MCF 10A (cell line): ENCODE measurements around the genes CSGALNACT2 and ZNF485.

GRCh38 chr10:42989213-42989499, 87.7 kb upstream of the RET start:
- PRO-cap = no peak
- RRBS = no CpG with 5 or more reads among the region's 7 CpGs

GRCh38 chr10:43138021-43138672, at the start of gene CSGALNACT2:
TSS of gene CSGALNACT2 (plus strand) at chr10:43138445.
- PRO-cap = bidirectional peak, plus-strand start at chr10:43138507, minus-strand start at chr10:43138316
- RRBS = under 1% methylated on average over 21 of the region's 84 CpGs

- PRO-cap = no peak
- RRBS = no CpG with 5 or more reads among the region's 5 CpGs
Observed at GRCh38 chr10:43168850-43169470, 30.7 kb downstream of the CSGALNACT2 start.

- PRO-cap = no peak
- RRBS = no CpG with 5 or more reads among the region's 8 CpGs
Observed at GRCh38 chr10:43192921-43193384, 54.7 kb downstream of the CSGALNACT2 start.

- PRO-cap = no peak
- RRBS = 81% methylated on average over 5 of the region's 61 CpGs
Observed at GRCh38 chr10:43202326-43203417, 64.2 kb downstream of the RASGEF1A start.

DNA sequence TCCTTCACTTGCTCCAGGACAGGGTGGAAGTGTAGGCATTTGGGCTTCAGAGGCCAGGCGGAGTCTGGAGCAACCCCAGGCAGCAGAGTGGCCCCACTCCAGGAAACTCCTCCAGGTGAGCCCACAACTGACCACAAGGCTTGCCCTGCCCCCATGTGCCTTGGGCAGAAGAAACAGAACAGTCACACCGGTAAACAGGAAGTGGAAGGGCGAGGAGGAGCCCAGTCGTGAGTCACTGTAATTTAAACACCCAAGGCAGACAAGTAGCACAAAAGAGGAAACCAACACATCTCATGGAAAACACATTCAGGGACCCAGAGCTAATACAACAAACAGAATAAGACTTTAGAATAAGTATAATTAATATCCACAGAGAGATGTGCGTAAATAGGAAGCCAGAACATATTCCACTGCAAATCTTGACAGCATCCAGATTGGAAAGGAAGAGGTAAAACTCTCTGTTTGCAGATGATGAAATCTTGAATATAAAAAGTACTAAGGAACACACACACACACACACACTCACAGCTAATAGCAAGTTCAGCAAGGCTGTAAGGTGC, 20.5 kb upstream of the RASGEF1A start:
- PRO-cap = bidirectional peak, plus-strand start at position 271 of the sequence, minus-strand start at position 66 of the sequence
- RRBS = no CpG with 5 or more reads among the region's 5 CpGs

GRCh38 chr10:43384965-43385694, 13.7 kb downstream of the FXYD4 start:
- PRO-cap = no peak
- RRBS = no CpG with 5 or more reads among the region's 5 CpGs

DNA sequence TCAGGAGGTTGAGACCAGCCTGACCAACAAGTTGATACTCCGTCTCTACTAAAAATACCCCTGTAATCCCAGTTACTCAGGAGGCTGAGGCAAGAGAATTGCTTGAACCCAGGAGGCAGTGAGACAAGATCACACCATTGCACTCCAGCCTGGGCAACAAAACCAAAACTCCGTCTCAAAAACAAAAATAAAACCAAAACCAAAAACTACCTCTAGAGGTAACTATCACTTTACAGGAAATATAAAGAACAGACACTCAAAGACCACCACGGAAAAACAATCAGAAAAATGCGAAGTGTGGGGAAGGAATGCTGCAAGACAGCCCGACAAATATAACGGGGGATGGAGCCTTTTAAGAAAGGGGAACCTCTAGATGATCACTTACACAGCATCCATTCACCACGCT, 4.3 kb downstream of the HNRNPF start:
- PRO-cap = no peak
- RRBS = no CpG with 5 or more reads among the region's 7 CpGs

- PRO-cap = bidirectional peak, plus-strand start at chr10:43420677, minus-strand start at chr10:43420541; bidirectional peak, plus-strand start at chr10:43420818, minus-strand start at chr10:43420912; bidirectional peak, plus-strand start at chr10:43421046, minus-strand start at chr10:43420951
- RRBS = under 1% methylated on average over 11 of the region's 78 CpGs
Observed at GRCh38 chr10:43420130-43421460, 11.6 kb upstream of the HNRNPF start.

DNA sequence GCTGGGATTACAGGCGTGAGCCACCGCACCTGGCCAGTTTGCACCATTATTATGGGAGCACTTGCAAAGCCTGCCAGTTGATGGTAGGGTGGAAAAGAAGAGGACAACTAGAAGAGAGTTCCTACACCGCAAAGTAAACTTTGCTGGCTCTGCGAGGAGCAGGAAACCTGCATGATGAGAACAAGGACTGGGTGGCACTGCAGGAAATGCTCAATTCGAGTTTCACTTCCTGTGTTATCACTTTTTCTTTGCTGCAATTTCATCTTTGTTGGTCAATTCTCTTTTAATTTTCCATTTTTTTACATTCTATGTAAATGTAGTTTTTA, 14.9 kb downstream of the ZNF487 start:
- PRO-cap = no peak
- RRBS = no CpG with 5 or more reads among the region's 5 CpGs

GRCh38 chr10:43605863-43607037, at the start of gene ZNF485:
TSS of gene ZNF485 (plus strand) at chr10:43606438.
- PRO-cap = bidirectional peak, plus-strand start at chr10:43606438, minus-strand start at chr10:43606228; bidirectional peak, plus-strand start at chr10:43606871, minus-strand start at chr10:43606770
- RRBS = 4% methylated on average over 12 of the region's 66 CpGs

DNA sequence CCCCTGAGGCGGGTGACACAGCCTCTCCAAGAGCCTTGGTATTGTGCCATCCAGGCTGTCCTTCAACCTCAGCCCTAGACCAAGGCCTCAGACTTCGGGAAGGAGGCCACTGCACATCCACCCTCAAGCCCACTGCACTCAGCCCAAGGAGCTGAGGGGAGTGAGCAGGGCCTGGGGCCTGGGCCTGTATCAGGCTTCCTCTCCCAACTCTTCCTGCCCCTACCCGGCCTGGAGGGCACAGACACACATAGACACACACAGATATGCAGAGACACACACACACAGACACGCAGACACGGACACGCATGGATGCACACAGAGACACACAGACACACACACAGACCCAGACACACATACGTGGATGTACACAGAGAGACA, 19.7 kb upstream of the ZNF32 start:
- PRO-cap = no peak
- RRBS = no CpG with 5 or more reads among the region's 7 CpGs

- PRO-cap = no peak
- RRBS = no CpG with 5 or more reads among the region's 1 CpG
Observed at GRCh38 chr10:44438113-44438464, 53.2 kb upstream of the CXCL12 start.

- PRO-cap = no peak
- RRBS = no CpG with 5 or more reads among the region's 1 CpG
Observed at GRCh38 chr10:44976299-44976737, 2.3 kb downstream of the DEPP1 start.

DNA sequence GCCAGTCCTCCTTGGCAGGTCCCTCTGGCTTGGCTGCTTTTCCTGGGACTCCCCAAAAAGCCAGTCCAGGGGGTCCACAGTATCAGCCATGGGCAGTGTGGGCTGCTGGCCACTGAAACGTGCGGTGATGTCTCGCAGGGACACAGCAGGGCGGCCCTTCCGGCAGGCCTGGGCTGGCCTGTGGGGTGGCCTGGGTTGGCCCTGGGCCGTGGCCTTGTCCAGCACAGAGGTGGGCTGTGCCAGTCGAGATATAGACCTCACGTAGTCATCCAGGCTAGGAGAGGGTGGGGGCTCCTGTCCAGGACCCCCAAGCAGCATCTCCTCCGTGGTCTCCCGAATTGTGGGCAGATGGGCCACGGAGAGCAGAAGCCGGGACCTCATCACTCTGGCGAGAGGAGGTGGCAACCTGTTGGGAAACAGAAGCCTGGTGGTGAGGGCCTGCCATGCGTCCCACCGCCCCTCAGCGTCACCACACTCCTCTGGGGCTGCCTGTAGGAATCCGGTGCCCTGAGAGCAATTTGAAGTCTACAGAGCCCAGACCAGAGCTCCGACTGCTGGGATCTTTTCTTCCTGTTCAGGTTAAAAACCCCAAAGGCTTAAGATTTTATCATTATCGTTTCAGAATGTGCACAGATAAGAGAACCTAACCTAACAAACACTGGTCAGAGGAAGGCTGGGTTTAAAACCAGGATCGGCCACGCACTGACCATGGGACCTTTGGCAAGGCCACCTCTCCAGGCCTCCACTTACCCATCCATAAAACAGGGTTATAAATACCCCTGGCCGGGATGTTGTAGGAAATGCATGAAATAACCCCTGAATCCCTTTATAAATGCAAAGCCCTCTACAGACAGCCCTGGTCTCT, 727 bp downstream of the DEPP1 start:
- PRO-cap = no peak
- RRBS = no CpG with 5 or more reads among the region's 22 CpGs

GRCh38 chr10:44981219-44982041, 2.8 kb upstream of the DEPP1 start:
- PRO-cap = bidirectional peak, plus-strand start at chr10:44981383, minus-strand start at chr10:44981331; bidirectional peak, plus-strand start at chr10:44981705, minus-strand start at chr10:44981625
- RRBS = 5% methylated on average over 1 of the region's 9 CpGs

DNA sequence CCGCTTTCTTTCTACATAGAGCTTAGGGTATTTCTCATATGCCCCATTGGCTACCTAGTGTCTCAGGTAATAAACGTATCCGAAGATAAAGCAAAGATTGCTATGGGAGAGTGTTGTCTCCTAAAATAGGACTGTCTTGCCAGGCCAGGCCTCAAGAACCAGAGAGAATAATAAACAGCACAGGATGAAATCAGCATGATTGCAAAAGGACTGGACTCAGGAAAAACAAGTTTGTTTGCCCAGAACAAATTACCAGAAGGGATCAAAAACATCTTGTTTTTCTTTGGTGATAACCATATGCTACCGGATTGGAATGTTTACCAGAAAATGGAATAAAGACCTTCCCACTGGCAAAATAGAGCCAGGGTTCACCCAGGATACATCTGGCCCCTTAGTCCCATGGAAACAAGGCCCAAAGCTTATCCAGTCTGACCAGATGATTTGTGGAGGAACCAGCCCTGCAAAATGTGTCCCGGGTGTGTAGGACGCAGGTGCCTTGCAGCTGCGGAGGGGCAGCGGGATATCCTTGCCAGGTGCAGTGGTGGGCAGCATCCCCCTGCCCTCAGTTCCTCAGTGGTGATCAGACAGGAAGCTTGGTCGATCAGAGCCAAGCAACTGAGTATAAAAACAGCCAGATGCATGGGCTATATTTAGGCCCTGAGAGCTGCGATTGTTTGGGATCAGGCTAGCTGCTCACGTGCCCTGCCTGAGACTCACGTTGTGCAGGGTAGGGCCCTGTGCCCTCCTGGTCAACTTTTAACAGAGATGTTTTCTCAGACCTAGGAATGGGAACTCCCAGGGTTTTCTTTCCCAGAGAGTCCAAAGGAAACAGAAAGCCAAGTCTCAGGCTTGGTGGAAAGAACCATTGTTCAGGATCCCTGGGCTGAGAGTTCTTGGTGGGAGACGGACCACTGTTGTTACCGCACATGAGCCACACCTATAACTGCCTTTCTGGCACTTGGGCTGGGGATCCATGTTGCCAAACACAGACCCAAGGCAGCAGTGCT, 4.6 kb upstream of the ZNF22 start:
- PRO-cap = no peak
- RRBS = no CpG with 5 or more reads among the region's 14 CpGs

DNA sequence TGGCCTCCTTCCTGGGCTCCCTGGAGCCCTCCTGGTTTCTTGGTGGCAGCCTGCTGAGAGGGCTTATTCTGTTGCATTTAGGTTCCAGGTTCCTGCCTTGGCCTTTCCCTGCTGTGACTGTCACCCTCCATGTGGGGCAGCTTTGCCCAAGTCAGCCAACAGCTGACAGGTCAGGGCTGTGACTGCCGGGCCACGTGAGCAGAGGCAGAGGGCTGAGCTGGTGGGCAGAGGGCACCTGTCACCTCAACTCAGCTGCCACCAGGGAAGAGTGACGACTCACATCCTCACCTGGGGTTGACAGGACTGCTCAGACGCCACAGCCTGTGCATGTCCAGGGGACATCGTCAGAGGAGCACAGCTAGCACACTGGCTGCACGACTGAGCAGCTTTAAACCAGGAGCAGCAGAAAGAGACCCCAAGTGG, 45.4 kb upstream of the MSMB start:
- PRO-cap = no peak
- RRBS = no CpG with 5 or more reads among the region's 6 CpGs

- PRO-cap = no peak
- RRBS = no CpG with 5 or more reads among the region's 11 CpGs
Observed at GRCh38 chr10:46092174-46093045, 46.3 kb upstream of the MSMB start.

DNA sequence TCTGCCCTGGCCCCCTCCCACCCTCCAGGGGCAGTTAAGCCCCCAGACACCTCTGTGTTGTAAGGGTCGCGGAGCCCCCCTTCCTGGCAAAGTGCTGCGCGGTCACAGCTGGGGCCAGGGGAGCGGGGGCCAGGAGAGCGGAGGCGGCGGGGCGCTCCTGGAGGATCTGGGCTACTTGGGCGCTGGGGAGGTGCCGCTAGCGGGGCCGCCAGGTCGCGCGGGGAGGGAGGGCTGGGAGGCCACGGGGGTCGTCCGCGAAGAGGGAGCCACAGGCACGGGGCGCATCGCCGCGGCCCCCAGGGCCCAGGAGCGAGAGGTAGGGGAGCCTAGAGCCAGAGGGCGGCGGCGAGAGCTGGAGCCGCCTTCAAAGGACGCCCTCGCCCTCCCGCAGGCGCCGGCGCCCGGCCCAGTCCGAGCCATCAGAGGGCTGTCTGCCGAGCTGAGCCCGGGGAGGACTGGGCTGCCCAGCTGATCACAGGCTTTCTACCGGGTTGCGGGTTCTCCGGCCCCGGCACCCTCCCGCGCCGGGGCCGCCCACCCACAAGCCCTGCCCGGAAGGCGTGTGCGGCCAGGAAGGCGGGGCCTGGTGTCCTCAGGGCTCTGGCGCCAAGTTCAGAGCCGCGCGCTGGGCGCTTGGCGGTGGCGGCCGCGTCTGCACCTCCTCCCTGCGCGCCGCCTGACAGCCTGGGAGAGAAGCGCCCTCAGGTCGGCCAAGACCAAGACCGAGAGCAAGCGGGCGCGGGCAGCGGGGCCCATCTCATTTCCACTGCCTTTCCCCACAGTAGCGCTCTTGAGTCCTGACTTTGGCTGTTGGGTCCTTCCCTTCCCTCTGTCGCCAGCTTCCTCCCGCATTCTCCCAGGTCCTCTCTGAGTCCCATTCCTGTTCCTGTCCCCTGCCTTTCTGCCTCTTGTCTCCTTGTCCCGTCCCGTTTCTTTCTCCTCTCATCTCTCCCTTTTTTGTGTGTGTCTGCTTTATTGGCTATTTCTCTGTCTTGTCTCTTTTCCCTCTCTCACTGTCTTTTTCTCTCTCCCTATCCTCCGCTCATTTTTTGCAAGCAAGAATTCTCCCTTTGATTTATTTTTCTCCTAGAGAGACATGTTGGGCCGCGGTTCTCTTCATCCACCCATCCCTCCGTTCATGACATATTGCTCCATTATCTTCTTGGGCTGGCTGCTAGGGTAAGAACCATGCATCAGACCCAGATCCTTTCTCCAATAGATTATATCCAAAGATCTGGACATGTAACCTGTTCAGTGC, 60.5 kb upstream of the MSMB start:
- PRO-cap = no peak
- RRBS = no CpG with 5 or more reads among the region's 80 CpGs